Spinal cord (tissue), 3 donors: ENCODE data around the gene ABCC1.

DNA sequence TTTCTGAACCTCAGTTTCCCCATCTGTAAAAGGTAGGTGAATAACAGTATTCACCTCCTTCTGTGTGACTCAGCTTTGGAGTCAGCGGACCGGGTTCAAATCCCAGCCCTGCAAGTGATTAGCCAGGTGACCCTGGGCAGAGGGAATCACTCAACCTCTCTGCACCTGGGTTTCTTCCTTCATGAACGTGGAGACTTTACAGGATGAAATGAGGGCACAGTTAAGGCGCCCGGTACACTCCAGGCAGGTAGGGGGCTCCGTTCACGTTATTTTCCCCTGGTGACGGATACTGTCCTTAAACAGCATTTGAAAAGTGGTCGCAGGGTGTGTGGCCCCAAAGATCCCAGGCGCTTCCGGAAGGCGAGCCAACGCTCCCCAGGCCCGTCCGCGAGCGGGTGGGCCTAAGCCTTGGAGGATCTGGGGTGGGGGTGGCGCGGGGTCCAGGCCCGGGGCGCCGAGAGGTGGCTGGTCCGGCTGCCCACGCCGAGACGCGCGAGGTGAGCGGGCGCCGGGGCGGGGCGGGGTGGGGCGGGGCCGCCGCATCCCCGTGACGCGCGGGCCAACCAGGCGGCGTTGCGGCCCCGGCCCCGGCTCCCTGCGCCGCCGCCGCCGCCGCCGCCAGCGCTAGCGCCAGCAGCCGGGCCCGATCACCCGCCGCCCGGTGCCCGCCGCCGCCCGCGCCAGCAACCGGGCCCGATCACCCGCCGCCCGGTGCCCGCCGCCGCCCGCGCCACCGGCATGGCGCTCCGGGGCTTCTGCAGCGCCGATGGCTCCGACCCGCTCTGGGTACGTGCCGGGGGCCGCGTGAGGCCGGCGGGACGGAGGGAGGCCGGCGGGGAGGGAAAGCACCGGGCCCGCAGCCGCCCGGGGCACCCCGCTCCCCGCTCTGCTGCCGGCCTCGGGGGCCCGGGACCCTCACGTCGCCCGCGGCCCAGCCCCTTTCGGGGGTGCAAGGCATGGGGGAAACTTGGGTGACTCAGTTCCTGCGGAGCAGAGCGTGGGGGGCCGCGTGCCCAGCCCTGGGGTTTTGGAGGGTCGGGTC, at the start of gene ABCC1:
Gene ABCC1, plus strand, starts transcription at position 603 of the 1,042 bp plus-strand sequence.
- PRO-cap: no peak
- RAMPAGE, long total RNA: no peak

GRCh38 chr16:16009204-16010244, 60.1 kb downstream of the ABCC1 start:
- PRO-cap: no peak
- RAMPAGE, long total RNA: no peak

GRCh38 chr16:16014377-16015219, 65.2 kb downstream of the ABCC1 start:
- PRO-cap: no peak
- RAMPAGE, long total RNA: no peak

- PRO-cap: no peak
- RAMPAGE, long total RNA: no peak
Measured at GRCh38 chr16:16100719-16101125, 122.6 kb downstream of the ABCC6 start.

- PRO-cap: no peak
- RAMPAGE, long total RNA: no peak
Measured at GRCh38 chr16:16191571-16192238, 31.6 kb downstream of the ABCC6 start.

GRCh38 chr16:17224721-17225779, 245.7 kb downstream of the XYLT1 start:
- PRO-cap: no peak
- RAMPAGE, long total RNA: no peak

GRCh38 chr16:17341705-17342448, 128.9 kb downstream of the XYLT1 start:
- PRO-cap: no peak
- RAMPAGE, long total RNA: no peak

- PRO-cap: no peak
- RAMPAGE, long total RNA: no peak
Measured at GRCh38 chr16:17346449-17347673, 123.9 kb downstream of the XYLT1 start.

DNA sequence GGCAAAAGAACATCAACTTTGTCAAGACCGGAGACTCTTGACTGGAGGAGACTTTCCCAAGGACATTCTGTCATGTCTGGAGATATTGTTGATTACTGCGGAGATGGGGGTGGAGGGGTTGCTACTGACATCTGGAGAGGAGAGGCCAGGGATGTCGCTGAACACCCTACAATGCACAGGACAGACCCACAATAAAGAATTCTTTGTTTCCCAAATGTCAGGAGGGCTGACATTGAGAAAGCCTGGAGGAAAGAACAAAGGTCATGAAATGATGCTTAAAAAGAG, 122.3 kb upstream of the XYLT1 start:
- PRO-cap: no peak
- RAMPAGE, long total RNA: no peak

DNA sequence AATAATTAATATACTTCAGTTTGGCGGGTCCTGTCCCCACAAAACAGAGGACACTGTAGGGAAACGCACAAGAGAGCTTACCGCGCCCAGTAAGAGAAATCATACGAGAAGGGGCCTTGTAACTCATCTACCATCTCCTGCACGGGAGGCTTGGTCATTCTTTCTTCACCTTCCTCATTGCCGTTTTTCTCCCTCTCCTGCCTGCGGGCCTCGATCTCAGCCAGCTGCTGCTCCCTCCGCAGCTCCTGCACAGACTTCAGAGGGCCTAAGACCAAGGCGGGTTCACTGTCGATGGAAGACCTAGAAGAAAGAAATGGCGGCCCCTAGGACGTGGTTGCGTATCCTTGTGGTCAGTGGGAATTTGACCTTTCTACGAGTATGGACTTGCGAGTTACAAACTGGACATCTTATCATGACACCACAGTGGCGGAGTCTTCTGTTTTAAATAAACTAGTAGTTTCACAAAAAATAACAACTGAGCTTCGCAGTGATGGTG, 41.2 kb downstream of the NOMO2 start:
- PRO-cap: no peak
- RAMPAGE, long total RNA: no peak

GRCh38 chr16:18524183-18524706, 37.7 kb downstream of the NOMO2 start:
- PRO-cap: no peak
- RAMPAGE, long total RNA: no peak

- PRO-cap: no peak
- RAMPAGE, long total RNA: no peak
Measured at GRCh38 chr16:18538459-18539073, 23.3 kb downstream of the NOMO2 start.

GRCh38 chr16:18869343-18869602, 56.9 kb downstream of the SMG1 start:
- PRO-cap: no peak
- RAMPAGE, long total RNA: no peak

DNA sequence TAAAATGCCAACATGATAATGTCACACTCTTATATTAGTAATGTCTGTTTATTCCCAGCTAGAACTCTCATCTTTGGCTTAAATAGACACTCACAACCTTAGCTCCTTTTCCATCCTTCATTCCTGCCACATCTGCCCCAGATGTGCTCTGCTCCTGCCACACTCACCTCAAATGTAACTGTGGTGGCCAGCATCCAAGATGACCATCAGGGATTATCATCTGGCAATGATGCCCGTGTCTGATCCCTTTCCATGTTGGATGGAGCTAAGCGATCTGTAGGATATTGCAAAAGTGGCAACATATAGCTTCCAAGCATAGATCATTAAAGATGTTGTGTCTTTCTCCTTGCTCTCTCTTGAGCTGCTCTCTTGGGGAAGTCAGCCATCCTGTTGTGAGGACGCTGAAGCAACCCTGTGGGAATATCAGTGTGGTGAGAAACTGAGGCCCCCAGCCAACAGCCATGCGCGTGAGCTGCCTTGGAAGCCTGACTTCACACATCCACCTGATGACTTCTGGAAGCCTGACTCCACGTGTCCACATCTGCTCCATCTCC, 36.3 kb upstream of the TMC5 start:
- PRO-cap: no peak
- RAMPAGE, long total RNA: no peak

- PRO-cap: no peak
- RAMPAGE, long total RNA: no peak
Measured at GRCh38 chr16:19383057-19383632, 34.5 kb upstream of the TMC5 start.

DNA sequence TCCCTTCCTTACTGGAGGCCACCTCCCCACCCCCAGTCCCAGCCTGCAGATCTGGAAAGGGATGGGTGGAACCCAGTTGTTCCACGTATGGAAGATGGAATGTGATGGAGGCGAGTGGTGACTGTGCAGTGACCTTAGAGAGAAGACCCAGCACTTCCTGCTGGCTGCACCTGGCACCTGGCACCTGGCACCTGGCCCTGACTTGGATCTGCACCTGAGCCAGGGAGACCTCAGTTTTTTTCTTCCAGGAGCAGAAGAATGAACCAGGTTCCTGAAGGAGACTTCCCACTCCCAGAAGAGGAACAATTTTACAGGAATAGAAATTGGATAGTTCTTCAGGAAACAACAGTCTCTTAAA, 33.0 kb upstream of the TMC5 start:
- PRO-cap: no peak
- RAMPAGE, long total RNA: no peak

DNA sequence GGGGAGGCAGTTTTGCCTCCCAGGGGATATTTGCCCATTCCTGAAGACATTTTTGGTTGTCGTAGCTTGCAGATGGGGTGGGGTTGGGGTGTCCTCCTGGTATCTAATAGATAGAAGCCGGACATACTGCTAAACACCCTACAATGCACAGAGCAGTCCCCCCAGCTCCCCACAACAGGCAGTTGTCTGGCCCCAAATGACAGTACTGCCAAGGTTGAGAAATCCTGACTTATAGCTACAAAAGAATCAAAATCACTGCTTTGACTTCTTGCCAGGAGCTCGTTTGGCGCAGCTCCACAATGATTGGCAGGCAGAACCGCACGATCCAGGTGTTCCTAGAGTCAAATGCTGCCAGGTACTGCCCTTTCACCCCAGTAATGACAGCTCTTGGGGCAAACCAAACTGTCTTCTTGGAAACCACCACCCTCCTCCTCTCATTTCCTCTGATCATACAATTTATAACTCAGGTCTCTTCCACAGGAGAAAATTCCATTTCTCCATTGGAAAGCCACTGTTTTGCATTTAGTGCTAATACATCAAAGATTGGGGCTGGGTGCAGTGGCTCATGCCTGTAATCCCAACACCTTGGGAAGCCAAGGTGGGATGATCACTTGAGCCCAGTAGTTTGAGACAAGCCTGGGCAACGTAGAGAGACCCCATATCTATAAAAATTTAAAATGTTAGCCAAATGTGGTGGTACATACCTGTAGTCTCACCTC, 2.2 kb upstream of the TMC5 start:
- PRO-cap: no peak
- RAMPAGE, long total RNA: no peak

GRCh38 chr16:19536816-19537785, 13.4 kb downstream of the CCP110 start:
- PRO-cap: no peak
- RAMPAGE, long total RNA: no peak

GRCh38 chr16:19704859-19705217, 13.2 kb downstream of the KNOP1 start:
- PRO-cap: no peak
- RAMPAGE, long total RNA: no peak

- PRO-cap: no peak
- RAMPAGE, long total RNA: no peak
Measured at GRCh38 chr16:19756932-19757372, 38.9 kb downstream of the IQCK start.